ENCODE measurements around the gene NEU4.

GRCh38 chr2:240916376-240917158 is 10.4 kb downstream of the CROCC2 start:
- CAGE, long polyA plus RNA, result no peak
- RRBS, result under 1% methylated on average over 3 of the region's 51 CpGs

DNA sequence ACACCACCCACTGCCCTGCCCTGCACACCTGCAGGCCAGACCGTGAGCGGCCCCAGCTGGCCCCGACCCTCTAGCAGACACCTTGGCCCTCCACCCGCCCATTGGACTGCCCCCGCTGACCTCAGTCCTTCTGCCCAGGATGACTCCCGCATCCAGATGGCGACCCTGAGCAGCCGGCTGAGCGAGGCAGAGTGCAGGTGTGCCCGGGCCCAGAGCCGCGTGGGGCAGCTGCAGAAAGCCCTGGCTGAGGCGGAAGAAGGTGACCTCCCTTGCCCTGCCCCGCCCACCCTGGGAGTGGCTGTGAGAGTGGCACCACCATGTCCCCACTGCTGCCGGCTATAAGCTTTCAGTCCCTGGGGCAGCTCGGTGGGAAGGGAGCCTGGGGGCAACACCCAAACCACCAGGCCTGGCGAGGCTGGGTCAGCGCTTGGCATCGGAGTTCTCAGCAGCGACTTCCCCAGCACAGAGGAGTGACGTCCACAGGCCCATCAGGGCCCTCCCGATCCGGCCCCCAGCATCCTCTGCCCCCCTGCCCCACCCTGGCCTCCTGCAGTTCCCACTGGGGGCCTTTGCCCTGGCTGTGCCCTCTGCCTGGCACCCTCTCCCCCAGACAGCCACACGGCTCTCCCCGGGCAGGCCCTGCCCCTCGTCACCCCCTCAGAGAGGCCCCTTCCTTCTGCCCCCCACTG is 31.1 kb upstream of the SNED1 start:
- CAGE, long polyA plus RNA, result no peak
- RRBS, result no CpG with 5 or more reads among the region's 26 CpGs

- CAGE, long polyA plus RNA, result no peak
- RRBS, result 62% methylated on average over 8 of the region's 57 CpGs
Observed at GRCh38 chr2:241036361-241037532, 38.3 kb downstream of the SNED1 start.

- CAGE, long polyA plus RNA, result no peak
- RRBS, result no CpG with 5 or more reads among the region's 16 CpGs
Observed at GRCh38 chr2:241051045-241051688, 50.9 kb downstream of the MTERF4 start.

- CAGE, long polyA plus RNA, result no peak
- RRBS, result no CpG with 5 or more reads among the region's 2 CpGs
Observed at GRCh38 chr2:241059496-241060066, 42.5 kb downstream of the MTERF4 start.

DNA sequence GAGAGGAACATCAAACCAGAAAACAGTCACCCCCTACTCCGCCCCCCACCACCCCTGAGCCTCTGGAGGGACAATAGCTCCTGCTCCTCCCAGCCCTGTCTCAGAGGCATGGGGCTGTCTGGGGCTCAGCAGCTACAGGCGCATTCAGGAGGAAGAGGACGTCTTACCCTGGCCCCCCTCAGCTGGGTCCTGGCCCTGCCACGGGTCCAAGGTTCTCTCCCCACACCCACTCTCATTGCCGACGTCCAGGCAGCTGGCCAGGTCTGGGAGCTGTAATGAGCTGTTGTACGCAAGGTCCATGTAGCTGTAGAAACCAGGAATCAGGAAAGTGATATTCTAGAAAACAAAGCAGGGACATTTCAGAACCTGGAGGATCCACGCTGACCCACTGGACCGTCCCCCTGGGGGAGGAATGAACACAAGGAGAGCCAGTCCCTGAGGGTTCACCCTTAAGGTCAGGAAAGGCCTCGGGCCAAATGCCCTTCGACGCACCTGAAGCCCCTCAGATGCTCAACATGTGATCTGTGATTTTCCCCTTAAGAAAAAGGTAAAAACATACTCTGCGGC is 13.5 kb downstream of the PASK start:
- CAGE, long polyA plus RNA, result no peak
- RRBS, result no CpG with 5 or more reads among the region's 13 CpGs

DNA sequence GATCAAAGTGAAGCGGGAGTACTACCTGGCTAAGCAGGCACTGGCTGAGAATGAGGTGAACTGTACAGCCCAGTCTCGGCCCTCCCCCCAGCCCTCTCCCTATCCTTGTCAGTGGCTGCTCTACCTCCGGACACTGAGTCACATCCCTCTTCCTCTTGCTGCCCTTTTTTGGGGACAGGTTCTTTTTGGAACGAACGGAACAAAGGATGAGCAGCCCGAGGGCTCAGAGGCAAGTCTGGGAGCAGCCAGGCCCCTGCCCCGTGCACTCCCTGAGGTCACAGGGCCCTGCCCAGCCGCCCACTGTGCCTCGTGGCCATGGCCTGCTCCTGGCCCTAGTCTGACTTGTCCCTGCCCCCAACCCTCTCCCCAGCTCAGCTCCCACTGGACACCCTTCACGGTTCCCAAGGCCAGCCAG is 35.3 kb downstream of the ANO7 start:
- CAGE, long polyA plus RNA, result no peak
- RRBS, result no CpG with 5 or more reads among the region's 10 CpGs

GRCh38 chr2:241233605-241234028 is 45.1 kb downstream of the ANO7 start:
- CAGE, long polyA plus RNA, result start-site peak on the minus strand at chr2:241233892-241233904, 360 and 199 reads in 2 replicates
- RRBS, result no CpG with 5 or more reads among the region's 9 CpGs

- CAGE, long polyA plus RNA, result no peak
- RRBS, result no CpG with 5 or more reads among the region's 2 CpGs
Observed at GRCh38 chr2:241314154-241314426, 1.4 kb downstream of the HDLBP start.

DNA sequence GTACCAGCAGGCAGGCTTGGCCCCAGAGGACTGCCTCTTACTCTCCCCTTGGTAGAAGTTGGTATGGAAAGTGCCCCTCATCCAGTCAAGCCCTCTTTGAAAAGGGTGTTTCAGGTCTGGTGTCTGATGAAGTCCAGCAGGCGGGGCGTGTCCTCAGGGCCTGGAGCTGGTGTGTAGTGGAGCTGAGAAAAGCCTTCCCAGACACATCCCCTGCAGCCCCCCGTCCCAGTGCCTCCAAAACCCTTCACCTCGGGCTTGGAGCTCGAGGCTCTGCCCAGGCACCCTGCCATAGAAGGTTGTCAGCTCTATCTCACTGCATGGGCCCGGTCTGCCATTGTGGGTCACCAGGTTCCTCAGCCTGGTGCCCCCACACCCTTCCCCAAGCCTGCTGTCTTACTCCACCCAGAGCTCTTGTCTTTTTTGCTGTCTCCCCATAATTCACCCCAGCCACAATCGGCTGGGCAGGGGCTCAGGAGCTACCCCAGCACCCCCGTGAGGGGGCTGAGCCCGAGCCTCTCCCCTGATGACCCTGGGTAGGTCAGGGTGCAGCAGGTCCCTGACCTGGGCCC is 16.5 kb downstream of the STK25 start:
- CAGE, long polyA plus RNA, result no peak
- RRBS, result no CpG with 5 or more reads among the region's 9 CpGs

GRCh38 chr2:241507404-241507987 is 888 bp downstream of the STK25 start:
- CAGE, long polyA plus RNA, result no peak
- RRBS, result 2% methylated on average over 19 of the region's 48 CpGs

DNA sequence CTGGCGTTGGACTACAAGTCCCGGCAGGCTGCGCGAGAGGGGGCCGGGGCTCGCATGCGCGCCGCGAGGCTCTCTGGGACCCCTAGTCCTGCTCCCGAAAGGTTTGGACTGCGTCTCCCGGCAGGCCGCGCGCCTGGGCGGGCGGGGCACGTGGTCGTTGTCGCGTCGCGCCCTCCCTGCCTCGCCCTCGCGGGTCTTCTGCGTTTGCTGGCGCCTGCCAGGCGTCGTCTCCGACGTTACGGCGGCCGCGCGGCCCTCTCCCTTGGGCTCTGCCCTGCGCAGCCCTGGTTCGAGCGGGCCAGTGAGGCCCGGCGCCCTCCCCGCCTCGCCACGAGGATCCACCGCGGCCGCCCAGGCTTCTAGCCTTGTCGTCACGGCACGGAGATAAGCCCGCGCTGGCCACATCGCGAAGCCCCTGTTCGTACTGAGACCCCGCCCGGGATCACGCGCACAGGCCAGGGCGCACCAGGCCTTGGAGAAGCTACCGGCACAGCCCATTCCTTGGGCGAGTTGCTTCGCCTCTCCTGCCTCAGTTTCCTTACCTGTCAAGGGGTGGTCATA is 377 bp upstream of the STK25 start:
- CAGE, long polyA plus RNA, result no peak
- RRBS, result 3% methylated on average over 14 of the region's 65 CpGs

GRCh38 chr2:241559786-241560646 is 1.5 kb downstream of the BOK start:
- CAGE, long polyA plus RNA, result no peak
- RRBS, result 6% methylated on average over 7 of the region's 32 CpGs

GRCh38 chr2:241577338-241577946 is 18.9 kb downstream of the BOK start:
- CAGE, long polyA plus RNA, result no peak
- RRBS, result no CpG with 5 or more reads among the region's 10 CpGs

- CAGE, long polyA plus RNA, result no peak
- RRBS, result no CpG with 5 or more reads among the region's 8 CpGs
Observed at GRCh38 chr2:241660936-241661251, 23.4 kb downstream of the ATG4B start.

DNA sequence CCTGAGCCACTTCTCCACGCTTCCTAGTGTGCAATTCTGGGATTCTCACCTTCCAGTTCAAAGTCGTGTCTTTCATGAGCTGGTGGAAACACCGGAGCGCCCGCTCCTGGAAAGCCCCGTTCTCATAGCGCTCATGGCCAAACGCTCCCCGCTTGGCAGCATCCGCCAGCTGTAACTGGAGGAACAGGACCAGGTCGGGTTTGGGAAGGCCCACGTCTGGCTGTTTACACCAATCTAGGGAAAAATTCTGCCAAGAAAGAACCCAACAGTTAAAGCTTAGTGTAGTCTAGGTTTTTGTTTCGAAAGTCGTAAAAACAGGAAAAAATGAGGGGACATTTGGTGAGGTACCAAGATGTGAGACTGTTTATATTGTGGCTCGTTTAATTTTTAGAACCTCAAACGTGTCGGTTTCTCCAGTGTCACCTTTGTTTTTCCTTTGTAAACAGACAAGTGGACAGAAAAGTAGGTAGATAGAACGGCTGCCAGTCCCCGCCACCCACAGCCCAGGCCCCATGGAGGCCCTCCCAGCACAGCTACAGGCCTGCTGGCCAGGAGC is 8.1 kb downstream of the DTYMK start:
- CAGE, long polyA plus RNA, result no peak
- RRBS, result no CpG with 5 or more reads among the region's 19 CpGs

DNA sequence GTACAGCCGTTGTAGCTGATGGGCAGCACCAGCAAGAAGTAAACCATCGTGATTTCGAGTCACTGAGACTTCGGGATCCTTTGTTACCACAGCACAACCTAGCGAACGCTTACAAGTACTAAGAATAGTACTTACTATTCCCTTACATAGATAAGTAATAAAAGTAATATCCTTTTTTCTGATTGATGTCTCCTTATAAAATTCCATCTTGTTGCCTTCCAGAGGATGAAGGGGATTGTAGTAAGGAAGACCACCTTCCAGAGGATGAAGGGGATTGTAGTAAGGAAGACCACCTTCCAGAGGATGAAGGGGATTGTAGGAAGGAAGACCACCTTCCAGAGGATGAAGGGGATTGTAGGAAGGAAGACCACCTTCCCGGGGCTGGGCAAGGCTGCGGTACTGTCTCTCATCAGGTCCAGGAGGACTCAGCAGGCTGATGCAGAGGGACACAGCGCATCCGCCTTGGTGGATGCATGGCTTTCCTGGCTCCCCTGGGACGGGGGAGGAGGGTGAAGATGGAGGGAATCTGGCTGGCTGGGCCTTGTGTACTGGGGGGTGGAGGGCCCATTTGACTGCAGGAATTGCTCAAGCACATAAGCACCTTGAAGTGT is 3.1 kb upstream of the DTYMK start:
- CAGE, long polyA plus RNA, result no peak
- RRBS, result no CpG with 5 or more reads among the region's 11 CpGs

DNA sequence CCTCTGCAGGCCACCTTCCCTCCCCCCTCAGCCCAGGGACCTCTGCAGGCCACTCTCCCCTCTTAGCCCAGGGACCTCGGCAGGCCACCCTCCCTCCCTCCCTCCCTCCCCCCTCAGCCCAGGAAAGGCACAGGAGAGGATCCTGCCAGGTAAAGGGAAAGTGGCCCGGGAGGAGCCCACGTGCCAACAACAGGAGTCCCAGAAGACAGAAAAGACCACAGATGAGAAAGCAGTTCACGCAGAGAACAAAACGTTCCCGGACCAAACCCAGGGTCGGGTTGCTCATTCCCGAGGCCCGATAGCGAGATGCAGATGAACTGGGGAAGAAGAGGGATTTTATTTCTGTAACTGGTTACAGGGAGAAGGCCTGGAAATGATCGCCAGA is 1.0 kb upstream of the NEU4 start:
- CAGE, long polyA plus RNA, result no peak
- RRBS, result 60% methylated on average over 5 of the region's 11 CpGs

DNA sequence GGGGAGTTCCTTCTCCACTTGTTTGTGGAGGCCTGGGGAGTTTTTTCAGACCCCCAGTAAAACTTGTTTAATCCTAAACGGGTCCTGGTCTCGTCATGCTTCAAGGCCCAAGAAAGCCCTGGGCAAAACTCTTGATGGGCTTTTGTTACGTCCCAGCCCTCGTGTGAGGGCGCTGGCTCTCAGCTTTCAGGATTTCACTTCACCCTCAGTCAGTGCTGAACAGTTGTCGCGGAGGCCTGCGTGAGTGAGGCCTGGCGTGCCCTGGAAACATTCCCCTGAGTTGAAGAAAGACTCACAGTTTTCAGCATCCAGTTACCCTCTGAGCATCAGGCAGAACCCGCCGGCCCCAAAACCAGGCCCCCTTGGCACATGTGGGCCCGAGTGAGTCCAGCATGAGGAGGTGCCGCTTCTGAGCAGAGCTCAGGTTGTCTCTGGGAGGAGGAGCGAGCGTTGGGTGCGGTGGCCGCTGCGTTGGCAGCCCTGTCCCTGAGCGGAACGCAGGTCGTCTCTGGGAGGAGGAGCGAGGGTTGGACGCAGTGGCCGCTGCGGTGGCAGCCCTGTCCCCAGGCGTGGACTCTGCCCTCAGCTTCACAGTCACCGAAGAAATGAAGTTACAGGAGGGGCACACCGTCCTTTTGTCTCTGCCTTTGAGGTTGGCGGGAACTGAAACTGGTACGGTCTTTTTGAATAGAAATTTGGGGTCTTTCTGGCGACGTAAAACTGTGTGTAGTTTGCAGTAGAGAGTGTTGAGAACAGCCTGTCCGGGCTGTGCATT is at the start of gene NEU4:
TSS of gene NEU4 (plus strand) at position 591 of the 775 bp plus-strand sequence.
- CAGE, long polyA plus RNA, result no peak
- RRBS, result no CpG with 5 or more reads among the region's 33 CpGs

DNA sequence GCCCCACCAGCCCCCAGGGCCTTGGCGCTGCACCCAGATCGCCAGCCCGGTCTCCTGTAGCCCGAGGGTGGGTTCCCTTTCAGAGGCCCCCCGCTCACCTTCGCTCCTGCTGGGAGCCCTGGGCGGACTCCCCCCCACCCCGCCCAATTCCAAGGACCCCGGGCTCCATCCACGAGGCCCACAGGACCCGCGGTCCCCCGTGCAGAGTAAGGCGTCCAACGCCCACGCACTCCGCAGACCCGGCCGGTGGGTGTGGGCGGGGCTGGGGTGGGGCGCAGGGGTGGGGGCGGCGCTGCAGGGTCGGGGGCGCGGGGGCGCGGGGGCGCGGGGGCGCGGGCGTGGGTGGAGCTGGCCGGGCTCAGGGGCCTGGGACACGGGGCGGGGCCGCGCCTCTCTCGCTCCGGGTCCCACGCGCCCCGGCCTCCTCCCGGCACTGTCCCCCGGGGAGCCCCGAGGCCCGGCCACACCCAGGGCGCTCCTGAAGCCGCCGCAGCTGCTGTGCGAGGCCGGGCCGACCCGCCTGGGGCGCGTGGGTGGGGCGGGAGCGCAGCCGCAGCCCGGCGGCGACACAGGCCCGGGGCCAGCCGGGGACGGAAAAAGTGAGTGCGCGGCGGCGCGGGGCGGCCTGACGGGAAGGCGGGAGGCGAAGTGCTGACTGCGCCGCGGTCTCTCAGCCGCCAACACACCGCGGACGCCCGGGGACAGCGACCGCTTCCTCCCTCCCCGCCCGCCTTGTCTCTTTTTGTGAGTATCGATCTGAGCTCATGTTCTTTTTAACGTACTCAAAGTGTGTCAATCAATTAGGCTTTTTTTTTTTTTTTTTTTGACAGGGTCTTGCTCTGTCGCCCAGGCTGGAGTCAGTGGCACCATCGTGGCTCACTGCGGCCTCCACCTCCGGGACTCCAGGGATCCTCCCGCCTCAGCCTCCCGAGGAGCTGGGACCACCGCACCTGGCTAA is 14.7 kb downstream of the PDCD1 start:
- CAGE, long polyA plus RNA, result no peak
- RRBS, result 9% methylated on average over 44 of the region's 95 CpGs

All from AG04450 (cell line).